ENCODE measurements around a stretch of chr2.

GRCh38 chr2:28164207-28164708 lies 228.4 kb upstream of the FOSL2 start:
- RRBS, result no CpG with 5 or more reads among the region's 7 CpGs

- RRBS, result no CpG with 5 or more reads among the region's 3 CpGs
Observed at GRCh38 chr2:28165762-28166172, 226.9 kb upstream of the FOSL2 start.

DNA sequence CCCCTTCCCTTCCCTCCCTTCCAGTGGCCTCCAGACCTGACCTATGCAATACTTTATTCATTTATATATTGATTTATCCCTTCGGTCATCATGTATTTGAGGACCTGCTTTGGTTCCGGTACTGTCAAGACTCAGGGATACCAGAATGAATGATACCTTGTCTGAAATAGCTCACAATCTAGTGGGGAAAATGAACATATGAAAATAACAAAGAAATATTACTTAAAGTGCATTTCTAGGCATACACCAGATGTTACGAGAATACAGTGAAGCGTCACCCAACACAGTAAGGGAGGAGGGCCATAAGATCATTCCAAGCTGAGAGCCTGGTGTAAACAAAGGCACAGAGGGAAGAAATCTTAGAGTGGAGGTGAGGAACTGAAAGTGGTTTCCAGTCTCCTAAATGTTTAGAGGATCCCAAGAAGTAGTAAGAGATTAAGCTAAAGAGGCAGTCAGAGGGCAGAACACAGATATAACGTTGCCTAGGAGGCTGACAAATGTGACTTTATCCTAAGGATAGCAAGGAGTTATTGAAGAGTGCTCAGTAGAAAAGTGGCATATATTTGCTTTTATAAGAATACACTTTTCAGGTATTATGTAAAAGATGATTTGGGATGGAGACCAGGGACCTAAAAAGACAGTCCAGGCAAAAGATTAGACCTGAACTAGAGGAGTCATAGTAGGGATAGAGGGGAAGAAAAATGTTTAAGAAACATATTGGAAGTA lies 130.7 kb upstream of the FOSL2 start:
- RRBS, result no CpG with 5 or more reads among the region's 5 CpGs

DNA sequence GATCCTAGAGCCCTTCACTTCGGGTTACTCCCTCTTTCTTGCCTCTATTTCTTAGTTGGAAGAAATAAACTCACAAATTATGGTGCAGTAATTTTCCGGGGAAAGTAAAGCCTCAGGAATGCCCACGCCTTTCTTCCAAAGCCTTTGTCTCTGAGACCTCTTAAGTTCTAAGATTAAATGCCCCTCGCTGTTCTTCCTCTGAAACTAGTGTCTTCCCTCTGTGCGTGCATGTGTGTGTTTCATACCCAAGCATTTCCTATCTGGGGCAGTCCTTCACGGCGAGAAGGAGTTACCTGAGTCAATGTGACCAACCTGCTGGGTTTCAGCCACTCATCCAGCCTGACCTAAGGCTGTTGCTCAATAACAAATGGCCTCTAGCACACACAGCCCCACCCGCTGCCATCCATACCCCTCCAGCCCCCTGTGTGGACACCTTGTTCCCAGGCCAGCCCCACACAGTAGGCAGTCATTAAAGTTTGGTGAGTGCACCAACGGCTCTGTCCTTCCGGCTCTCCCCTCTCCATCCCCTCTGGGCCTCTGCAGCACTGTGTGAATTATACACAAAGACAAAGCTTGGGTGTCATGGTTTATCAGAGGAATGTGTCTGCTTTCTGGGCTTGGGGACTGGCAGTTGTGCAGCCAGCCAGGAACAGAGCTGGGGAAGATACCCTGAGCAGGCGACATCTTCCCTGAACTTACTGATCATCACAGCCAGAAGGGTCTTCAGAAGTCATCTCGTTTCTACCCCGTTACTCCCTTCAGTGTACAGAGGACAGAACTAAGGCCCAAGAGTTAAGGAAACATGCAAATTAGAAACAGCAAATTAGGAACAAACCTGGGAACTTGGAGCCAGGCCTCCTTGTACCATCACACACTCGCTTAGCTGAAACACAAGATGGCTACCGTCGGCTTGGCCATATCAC lies 53.7 kb upstream of the FOSL2 start:
- RRBS, result no CpG with 5 or more reads among the region's 16 CpGs

DNA sequence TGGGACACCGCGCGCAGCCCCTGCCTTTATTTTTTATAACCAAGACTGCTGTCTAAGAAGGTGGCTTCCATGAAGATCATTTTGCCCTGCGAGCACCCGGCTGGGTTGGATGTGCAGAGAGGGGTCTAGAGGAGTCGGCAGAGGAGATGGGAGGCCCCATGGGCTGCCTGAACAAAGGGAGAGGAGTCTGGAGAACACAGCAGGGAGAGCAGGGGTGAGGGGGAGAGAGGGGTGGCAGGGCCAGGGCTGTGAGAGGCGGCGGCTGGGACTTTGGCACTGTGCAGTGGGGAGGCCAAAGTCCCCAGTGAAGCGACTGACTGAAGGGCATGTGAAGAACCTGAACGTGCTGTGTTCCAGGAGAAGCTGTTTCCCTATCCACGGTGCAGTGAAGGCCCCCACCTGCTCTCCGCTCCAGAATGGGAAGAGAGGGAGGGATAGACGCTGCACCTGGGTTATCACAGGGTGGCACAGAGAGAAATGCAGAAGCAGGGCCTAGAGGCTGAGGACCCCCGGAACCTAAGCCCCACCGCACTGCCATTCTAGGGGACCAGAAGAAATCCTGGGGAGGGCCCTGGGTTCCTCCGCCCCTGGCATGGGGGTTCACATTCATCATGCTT lies 24.9 kb upstream of the FOSL2 start:
- RRBS, result no CpG with 5 or more reads among the region's 16 CpGs

GRCh38 chr2:28391475-28391975 lies 1.1 kb upstream of the FOSL2 start:
- RRBS, result 1% methylated on average over 5 of the region's 27 CpGs

- RRBS, result 3% methylated on average over 3 of the region's 10 CpGs
Observed at GRCh38 chr2:28395167-28395638, 2.5 kb downstream of the FOSL2 start.

DNA sequence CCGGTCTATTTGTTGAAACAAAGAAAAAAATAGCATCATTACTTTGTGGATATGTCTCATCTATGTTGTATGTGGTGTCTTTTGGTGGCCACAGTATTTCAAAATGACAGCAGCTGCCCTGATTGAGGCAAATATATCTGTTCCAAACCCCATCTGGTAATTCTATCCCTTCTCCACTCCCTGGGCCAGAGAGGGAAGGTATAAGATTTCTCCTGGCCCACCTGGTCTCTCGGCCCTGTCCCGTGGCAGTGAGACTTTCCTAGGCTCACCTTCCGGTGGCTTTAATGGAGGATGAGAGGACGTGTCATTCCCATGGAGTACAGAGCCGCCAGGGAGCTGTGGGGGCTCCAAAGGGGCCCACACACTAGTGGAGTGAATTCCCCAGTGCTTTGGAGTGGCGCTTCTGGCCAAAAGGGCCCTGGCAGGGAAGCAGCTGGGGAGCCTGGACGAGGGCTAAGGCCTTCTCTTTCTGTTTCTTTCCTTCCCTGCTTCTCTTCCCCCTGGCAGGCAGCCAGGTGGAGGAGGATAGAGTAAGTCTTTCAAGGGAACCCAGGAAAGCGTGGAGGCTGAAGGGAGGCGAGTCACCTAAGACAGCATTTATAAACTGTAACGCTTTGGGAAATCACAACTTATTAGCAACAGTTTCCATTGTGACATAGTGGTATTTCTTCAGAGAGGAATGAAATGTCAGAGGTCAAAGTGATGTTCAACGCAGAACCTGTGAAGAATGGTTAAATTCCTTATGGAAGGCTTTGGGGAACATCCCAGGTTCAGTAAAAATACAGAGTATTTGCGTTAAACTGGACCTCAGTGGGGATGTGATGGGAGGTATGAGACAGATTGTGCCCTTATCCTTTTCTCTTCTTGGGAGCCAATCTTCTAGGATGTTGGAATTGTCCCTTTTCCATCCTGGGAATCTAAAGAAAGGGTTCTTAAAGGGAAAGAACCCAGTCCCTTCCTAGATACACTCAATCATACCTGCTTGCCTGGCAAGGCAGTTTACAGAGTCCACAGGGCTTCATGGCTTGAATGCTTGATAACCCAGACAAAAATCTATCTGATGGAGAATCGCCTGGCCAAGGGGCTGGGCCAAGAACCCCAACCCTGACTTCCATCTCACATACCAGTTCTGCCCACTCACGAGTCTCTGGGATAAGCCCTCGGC lies 5.9 kb downstream of the FOSL2 start:
- RRBS, result no CpG with 5 or more reads among the region's 16 CpGs

DNA sequence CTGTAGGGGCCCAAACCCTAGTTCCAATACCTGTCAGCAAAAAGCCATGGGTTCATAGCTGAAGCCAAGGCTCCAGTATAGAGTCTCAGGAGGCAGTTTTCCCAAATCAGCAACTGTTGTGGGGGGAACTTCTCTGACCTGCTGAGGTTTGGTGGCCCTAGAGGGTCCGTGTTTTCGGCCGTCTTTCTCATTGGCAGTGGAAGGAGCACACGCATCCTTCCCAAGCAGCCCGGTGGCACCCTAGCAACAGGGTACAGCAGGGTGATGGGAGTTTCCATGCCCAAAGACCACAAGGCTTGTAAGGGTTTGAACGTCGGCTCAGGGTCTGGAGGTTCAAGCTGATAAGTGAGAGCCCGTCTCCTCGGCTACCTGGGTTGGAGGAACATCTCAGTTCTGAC lies 6.6 kb downstream of the FOSL2 start:
- RRBS, result no CpG with 5 or more reads among the region's 9 CpGs

DNA sequence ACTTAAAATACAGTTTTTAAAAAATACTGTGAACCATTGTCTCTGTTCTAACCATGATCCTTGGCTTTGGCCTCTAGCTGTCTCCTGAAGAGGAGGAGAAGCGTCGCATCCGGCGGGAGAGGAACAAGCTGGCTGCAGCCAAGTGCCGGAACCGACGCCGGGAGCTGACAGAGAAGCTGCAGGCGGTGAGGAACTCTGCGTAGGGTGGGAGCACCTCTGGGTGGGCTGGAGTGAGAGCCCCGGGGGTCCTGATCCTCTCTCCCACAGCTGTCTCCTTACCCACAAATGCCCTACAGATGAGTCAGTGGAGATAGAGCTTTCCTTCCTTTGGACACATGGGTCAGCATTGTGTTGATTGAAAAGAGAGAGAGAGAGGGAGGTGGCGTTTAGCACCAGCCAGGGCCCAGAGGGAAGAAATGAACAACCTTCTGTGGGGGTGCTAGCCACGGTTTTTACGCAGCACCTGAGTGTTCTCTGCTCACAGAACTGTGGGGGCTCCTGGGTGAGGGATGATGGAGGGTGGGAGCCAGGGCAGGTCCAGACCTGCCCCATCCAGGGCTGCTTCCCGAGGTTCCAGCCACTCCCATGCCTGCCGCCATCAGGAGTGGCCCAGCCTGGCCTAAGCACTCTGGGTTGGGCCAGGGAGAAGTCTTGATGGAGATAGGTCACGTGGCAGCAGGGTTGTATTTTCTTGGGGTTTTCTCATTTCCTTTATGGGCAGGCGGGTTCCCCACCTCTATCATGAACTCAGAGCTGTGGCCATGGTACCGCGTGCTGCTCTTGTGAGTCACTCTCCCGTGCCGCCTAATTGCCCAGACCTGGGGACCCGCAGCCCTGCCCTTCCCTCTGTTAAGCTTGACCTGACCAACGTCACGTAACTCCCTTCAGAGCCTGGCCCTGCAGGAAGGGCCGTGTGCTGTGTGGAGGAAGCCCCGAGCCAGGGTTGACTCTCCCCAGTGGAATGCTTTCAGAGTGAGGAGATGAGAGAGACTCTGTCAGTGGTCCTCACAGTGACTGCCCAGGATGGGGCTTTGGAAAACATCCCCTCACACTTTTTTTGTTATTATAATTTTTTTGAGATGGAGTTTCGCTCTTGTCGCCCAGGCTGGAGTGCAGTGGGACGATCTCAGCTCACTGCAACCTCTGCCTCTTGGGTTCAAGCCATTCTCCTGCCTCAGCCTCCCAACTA lies 16.4 kb downstream of the FOSL2 start:
- RRBS, result 63% methylated on average over 3 of the region's 30 CpGs

GRCh38 chr2:28471256-28471605 lies 24.6 kb upstream of the PLB1 start:
- RRBS, result no CpG with 5 or more reads among the region's 4 CpGs

GRCh38 chr2:28508037-28508587 lies 12.3 kb downstream of the PLB1 start:
- RRBS, result no CpG with 5 or more reads among the region's 5 CpGs

- RRBS, result no CpG with 5 or more reads among the region's 5 CpGs
Observed at GRCh38 chr2:28544044-28544296, 48.1 kb downstream of the PLB1 start.

DNA sequence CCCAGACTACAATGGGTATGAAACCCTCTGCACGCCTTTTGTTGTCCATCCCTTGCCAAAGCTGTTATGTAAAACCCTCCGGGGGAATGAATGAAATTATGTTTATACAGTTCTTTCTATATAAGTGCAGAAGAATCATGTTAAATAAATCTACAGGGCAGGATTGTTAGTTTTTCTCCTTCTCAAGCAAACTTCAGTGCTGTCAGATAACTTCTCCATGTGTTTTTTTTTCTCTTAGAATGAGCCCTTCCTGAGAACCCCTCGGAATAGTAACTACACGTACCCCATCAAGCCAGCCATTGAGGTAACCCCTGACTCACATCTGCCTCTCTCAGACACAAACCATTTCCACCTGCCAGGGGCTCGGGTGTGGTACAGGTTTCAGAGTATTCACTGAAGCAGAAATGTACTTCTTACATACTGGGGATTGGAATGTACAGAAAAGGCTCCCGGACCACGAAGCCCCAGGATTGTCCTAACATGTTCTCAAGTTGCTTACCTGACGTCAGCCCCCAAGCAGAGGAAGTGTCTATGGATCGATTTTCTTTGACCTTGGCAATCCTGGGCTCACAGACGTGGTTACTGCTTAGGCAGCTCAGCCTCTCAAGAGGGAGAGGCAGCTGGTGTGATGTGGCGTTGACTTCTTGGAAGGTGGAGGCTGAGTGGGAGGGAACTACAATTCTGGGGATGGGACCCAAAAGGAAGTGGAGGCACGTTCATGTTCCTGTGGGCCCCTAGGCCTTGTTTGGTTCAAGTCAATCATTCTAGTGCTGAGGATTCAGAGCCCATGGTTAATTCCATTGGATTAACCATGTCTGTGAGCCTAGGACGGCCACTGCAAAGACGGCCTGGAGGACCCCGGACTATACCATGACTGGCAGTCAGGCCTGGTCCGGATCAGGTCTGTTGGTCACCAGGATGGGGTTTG lies 118.2 kb downstream of the PLB1 start:
- RRBS, result 36% methylated on average over 1 of the region's 16 CpGs

- RRBS, result no CpG with 5 or more reads among the region's 8 CpGs
Observed at GRCh38 chr2:28615519-28616287, 119.8 kb downstream of the PLB1 start.

GRCh38 chr2:28782228-28782849 lies 28.3 kb upstream of the SPDYA start:
- RRBS, result no CpG with 5 or more reads among the region's 4 CpGs

- RRBS, result no CpG with 5 or more reads among the region's 3 CpGs
Observed at GRCh38 chr2:28793633-28794084, 17.0 kb upstream of the SPDYA start.

DNA sequence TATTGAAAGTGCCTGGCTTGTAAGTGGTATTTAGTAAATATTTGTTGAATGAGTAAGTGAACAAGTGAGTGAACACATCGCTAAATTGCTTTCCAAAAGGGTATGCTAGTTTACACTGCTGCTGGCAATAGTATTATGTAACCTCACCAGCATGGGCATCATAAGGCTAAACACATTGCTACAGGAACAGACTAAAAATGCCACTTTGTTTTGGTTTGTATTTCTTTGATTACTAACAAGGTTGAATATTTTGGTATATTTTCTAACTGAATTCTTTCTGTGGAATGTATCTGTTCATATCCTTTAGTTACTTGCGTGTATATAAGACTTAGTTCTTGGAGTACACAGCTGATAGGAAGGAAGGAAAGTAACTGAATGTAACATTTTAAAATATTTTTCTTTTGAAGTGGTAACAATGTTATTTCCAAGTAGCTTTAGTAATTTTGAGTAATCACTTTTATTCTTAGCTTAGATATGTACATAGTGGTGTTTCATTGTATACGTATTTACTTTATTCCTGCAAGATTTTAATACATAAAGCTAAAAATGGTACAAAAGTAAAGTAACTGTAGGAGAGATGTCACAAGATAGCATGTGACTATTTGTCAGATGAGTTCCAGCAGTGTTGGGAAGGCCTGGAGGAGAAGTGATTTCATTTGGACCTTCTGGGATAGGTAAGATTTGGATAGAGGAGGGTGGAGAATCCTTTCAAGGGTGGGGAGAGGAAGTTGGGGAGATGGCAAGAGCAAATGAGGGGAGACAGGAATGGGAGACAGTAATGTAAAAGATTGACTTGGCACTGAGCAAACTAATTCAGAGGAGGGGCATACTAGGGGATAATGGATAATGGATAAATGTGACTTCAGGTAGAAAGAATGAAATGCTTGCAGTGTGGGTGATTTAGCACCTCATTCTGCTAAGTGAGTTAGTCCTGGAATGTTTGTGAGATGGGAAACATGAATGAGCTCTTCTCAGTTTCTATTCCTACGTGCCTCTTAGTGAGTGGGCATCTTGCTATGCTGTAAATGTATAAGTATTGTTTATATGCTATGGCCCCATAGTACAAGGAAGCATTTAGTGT lies 10.3 kb downstream of the WDR43 start:
- RRBS, result no CpG with 5 or more reads among the region's 4 CpGs

DNA sequence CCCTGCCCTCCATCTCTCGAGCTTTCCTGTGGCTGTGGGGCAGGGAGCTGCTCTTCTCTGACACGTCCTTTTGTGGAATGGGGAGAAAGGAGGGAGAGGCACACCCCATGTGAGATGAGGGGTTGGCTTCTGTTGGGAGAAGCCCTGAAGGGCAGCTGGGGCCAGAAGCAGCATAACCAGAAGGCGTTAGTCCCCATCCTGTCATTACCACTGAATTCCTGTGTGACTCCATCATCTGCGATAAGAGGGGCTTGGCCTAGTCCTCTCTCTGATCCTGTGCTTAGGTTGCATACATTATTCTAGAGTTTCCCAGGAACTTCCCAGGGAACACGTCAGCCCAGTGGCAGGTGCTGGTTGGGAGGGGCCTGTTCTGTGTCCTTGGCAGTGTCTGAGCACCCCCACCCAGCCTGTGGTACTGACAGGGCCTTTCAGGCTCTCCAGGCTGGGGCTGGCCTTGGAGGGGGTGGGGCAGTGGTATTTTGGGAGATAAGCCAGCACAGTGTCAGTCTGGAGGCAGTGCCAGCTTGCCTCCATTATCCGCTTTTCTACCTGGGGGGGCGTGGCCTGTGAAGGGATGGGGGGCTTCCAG lies 4.5 kb upstream of the TOGARAM2 start:
- RRBS, result no CpG with 5 or more reads among the region's 7 CpGs

DNA sequence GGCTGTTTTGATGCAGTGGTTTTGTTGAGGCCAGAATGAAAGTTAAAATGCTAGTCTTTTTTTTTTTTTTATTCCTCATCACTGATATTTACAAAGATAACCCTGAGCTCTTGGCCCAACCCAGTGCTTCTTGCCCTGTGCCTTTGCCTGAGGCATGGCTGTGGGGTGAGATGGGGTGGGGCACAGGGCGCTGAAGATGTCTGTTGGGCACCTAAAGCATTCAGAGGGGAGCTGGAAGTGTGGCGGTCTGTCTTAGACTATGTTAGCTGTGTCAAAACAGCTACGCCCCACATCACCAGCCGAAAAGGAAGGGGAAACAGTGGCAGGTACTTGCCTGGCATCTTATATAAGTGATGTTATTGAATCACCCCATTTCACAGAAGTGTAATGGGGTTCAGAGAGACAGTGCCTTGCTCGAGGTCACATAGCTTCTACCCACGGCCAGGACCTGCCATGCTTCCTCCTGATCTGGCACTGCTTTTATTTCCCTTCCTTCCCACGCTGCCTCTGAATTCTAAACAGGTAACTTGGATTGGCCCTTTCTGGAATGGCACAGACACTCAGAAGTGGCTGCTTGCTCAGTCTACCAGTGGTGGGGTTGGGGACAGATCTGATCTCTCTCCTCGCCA lies 20.8 kb downstream of the TOGARAM2 start:
- RRBS, result no CpG with 5 or more reads among the region's 8 CpGs

Measured in hTERT-HM (cell line).